Fallopian tube (tissue), 1 donor: Measurements from ENCODE around the gene OSBPL5.

DNA sequence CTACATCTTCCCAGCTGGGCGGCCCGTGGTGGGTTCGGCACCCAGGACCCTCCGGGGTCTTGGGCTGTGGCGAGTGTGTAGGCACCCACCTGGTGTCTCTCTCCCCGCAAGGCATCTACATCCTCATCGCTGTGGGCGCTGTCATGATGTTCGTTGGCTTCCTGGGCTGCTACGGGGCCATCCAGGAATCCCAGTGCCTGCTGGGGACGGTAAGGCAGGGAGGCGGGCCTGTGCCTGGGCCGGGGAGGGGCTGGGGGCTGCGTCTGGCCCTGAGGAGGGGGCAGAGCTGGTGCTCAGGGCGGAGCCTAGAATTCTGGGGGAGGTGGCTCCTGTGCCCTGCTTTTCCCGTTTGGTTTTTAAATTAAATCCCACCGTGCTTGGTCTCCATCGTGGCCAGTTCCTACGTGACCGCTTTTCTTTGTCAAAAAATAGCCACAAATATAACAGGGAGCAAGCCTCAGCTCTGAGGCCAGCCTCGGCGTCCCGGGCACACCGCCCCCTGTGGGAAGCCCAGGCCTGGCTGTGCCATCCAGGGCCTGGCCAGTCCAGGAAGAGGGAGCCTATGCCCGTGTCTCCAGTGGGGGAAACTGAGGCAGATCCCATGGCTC lies 6.5 kb upstream of the TSSC4 start:
- PRO-cap, result no peak

DNA sequence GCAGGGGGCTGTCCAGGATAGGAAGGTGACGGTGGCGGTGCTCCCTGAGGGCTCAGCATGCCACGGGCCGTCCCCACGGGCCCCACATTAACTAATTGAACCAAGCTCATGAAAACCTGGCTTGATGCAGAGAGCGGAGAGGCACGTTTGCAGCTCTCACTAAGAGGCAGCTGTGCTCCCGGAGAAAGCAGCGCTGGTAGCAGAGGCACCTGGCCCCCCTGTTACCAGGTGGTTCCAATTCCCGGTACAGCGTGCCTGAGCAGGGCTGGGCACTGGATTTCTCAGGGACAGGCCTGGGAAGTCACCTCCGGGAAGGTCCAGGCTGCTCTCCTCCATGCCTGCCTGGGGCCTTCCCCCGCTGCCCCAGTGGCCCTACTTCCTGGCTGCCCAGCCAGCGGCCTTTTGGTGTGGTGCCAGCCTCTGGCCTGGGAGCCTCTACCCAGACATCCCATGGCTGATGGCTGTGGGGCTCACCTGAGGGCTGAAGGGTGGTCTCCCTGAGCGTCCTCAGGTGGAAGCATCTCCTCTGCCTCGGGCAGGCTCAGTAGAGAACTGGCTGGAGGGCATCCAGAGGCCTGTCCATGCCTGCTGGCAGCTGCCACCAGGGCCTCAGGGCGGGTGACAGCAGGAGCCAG lies 1.3 kb downstream of the KCNQ1 start:
- PRO-cap, result no peak

DNA sequence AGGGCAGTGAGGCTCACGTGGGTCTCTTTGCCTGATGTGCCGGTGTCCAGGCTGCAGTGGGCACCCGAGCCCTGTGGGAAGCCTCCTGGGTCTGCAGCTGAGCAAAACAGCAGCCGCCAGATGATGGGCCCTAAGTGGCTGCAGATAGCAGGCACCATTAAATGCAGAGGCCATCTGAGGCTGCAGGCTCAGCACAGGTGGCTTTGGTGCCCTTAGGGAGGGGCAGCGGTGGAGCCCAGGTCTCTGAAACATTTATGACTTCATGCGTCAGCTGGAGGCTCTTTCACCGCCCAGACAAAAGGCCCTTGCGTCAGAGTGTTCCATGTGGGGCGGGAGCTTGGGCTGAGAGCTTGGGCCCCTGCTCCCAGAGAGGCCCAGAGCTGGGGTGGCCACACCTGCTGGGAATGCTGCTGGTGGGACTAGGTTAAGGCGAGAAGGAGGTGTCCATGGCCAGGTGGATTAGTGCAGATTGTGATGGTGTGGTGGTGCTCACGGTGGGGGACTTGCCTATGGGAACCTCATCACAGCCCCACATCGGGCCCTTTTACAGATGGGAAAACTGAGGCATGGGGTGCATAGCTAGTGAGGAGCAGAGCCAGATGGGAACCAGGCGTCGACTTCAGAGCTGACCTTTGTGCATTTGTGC lies 29.7 kb downstream of the KCNQ1 start:
- PRO-cap, result no peak

DNA sequence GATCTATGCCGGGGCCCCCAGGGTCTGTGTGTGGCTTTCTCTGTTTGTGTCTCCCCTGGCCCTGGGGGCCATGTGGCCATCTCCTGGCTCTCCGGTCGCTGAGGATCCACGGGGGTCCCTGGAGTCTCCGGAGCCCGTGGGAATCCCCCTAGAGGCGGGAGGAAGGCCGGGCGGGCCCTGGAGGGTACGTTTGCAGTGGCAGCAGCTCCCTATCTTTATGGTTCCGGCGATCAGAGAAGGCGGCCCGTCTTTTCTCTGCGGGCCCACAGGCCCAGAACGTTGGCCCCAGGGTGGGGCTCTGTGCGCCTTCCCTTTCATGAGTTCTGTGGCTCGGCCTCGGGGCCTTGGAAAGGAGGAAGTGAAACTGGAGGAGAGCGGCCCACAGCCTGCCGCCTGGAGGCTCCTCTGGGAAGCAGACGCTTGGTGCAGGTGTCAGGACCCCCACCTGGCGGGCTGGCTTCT lies 82.1 kb downstream of the KCNQ1 start:
- PRO-cap, result bidirectional peak, plus-strand start at position 342 of the sequence, minus-strand start at position 273 of the sequence

- PRO-cap, result no peak
Measured at GRCh38 chr11:2644735-2645296, 200.0 kb downstream of the KCNQ1 start.

GRCh38 chr11:2649038-2649559 lies 204.3 kb downstream of the KCNQ1 start:
- PRO-cap, result no peak

- PRO-cap, result no peak
Measured at GRCh38 chr11:2692398-2693178, 193.0 kb downstream of the CDKN1C start.

DNA sequence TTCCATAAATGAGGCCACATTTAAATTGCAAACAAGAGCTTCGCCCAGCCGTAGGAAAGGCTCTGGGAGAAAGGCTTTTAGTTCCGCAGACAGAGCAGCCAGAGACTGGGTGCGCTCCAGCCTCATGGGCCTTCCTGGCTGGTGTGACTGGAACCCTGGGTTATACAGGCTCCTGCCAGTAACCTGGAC lies 192.1 kb downstream of the CDKN1C start:
- PRO-cap, result no peak

DNA sequence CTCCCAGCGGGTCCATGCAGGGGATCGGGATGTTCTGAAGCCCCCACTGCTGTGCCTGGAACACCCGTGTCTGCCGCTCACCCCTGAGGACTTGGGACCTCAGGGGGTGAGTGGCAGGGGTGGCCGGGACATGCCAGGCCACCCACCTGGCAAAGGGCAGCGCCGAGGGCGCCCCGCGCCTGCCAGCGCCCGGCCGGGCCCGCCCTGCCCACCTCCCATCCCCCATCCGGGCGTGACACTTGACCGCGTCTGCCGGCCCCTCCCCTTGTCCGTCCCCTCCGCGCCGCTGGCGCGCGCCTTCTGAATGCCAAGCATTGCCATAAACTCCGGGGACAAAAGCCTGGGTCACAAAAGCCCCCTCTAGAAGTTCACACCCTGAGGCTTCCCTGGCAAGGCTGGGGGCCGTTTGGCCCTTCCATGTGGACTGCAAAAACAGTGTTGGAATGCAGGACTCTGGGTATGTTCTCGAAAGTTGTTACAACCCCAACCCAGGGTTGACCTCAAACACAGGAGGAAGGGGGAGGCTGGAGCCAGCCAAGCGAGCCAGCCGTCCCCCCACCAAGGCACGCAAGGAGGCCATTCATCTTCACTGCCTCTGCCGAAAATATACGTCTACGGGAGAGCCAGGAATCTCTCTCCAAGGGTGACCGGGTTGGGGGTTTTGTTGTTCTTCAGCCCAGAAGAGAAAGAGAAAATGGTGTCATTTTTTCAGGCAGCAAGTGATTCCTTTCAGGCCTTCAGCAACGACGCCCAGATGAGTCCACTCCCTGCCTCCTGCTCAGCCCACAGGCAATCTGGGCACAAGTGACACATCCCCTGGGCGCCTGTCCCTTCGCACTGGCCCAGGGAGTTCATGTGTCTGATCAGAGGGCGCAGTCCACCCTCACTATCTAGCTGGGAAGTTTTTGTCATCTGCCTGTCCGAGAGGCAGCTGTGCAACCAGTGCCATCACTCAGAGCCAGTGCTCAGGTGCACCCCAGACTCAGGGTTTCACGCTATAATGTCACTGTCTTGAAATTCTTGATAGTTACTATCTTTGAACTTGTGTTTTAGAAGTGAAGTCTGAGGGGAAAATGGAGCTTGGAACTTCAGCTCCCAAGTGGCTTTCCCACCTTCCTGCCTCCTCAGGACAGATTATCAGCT lies 184.6 kb downstream of the CDKN1C start:
- PRO-cap, result bidirectional peak, plus-strand start at position 314 of the sequence, minus-strand start at position 214 of the sequence

DNA sequence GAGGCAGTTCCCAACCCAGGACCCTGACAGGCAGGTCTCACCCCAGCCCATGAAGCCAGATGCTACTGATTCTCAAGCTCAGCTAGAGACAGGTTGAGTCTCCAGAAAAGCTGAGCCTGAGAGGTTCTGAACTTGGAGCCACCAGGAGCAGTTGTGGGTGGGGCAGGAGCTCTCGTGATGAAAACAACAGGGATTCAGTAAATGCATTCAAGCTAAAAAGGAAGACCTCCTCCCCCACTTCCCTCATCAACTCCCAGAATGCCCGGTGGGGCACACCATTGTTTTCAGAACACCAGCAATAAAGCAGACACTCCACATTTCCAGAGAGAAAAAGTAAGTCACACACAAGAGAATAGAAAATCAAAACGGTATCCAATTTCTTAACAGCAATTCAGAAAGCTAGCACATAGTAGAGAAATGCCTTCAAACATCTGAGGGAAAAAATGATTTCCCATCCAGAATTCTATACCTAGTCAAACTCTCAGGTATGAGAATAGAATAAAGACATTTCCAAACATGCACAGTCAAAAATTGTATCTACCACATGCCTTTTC lies 56.9 kb downstream of the CDKN1C start:
- PRO-cap, result no peak

DNA sequence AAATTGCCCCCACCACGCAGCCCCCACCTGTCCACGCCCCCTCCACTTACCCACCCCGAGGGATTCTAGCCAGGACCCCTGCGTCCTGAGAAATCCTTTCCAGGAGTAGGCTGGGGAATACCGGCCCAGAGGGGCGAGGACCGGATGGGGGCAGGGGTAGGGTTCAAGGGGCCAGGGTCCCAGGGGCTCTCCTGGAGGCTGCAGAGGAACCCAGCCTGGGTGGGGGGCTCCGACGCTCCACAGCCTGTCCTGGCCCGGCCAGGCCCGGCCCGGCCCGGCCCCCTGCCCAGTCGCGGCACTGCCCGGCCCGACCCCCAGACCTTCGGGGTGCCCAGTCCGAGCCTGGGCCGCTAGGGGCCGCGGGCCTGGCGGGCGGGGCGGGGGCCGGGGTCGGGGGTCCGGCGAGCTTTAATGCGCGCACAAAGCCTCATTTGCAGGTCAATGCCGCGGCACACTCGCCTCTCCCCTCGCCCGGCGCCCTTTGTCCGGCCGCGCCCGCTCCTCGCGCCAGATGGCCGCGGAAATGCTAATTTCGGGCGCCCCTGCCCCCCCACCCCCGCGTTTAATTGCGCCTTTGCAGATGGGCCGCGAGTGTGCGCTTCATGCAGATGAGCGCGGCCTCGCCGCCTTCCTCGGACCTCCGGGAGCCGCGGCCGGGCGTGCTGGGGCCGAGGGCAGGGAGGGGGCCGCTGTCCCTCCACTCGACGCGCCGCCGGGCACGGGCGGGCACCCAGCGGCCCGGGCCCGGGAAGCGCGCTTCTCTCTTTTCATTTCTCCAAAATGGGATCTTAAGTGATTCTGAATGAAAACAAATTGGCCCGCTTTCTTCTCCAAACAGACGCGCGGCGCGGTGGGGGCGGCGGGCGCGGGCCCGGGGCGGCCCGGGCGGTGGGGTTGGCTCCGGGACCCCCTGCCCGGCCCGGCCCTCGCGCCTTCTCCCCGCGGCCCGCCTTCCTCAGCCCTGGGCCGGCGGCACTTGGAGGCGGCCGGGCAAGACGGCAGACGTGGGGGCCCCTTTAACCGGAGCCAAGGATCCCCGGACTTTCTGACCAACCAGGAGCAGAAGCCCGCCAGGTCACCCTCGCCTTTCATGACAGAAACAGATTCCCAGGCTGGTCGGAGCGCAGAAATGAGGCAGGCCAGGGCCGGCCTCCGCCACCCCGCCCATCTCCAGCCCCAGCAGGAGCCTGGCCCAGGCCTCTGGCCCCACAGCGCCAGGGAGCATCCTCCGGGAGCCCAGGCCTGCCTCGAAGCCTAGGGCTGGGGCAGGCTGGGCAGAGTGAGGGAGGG lies 23.1 kb downstream of the CDKN1C start:
- PRO-cap, result no peak

- PRO-cap, result unidirectional peak, minus-strand start at chr11:2913862; unidirectional peak, minus-strand start at chr11:2913902
Measured at GRCh38 chr11:2913071-2914031, 11.3 kb downstream of the SLC22A18 start.

DNA sequence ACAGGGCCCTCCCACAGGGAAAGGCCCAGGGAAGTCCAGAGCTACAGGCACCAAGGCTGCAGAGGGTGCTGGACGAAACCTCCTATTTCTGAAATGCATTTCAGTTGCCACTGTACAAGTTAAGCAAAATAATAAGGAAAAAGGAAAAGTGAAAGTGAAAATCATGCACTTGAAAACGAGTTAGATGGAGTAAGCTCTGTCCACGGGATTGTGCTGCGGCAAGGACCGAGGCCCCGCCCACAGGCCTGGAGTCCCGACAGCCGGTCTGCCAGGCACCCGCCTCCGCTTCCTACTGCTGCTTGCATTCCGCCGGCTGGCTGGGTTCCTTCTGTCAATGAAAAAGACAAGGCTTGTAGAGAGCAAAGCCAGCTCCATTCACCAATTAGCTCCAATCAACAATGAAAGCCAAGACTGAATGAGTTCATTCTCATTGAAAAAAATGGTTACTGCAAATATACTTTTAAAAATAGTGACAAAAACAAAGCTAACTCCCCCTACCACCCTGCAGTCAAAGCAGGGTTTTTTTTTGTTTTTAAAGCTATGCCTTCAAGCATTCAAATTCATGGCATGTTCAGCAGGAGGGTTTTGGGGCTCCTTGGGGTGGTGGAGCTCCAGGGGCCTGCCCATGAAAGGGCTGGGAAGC lies 16.2 kb upstream of the PHLDA2 start:
- PRO-cap, result unidirectional peak, minus-strand start at position 336 of the sequence

GRCh38 chr11:3013840-3014603 lies 21.9 kb upstream of the NAP1L4 start:
- PRO-cap, result no peak

DNA sequence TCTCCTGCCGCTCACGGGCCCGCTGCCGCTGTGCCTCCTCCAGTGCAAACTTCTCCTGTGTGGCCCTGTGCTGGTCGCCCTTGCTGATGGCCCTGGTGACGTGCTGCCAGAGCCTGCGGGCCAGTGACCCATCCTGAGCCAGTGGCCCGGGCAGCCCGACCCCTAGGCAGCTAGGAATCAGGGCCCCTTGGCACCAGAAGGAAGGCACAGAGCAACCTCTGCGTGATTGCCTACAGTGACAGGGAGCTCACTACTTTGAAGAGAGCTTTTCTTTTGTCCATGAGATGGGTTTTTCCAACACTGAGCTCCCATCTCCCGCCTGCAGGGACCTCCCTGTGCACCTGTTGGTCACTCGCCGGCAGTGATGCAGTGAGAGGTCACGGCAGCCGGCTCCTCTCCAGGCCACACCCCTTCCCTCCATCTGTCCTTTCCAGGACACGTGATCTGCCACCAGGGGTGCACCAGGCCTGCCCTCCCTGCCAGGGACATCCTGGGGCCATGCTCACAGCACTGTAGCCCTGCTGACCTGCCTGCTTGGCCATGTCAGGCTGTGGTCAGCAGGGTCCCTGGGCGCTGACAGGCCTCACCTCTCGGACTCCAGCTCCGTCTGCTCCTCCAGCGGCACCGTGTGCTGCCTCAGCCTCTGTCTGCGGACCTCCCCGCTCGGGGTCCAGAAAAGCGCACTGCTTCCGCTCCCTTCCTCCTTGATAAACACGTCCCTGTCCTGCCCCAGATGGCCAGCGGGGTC lies 35.9 kb upstream of the CARS1 start:
- PRO-cap, result no peak

- PRO-cap, result no peak
Measured at GRCh38 chr11:3105817-3106554, 48.8 kb upstream of the CARS1 start.

GRCh38 chr11:3155601-3155993 lies 9.5 kb downstream of the OSBPL5 start:
- PRO-cap, result no peak

- PRO-cap, result bidirectional peak, plus-strand start at chr11:3156506, minus-strand start at chr11:3156398
Measured at GRCh38 chr11:3155994-3157161, 8.7 kb downstream of the OSBPL5 start.

GRCh38 chr11:3164586-3165750 lies at the start of gene OSBPL5:
OSBPL5 (minus strand) TSS chr11:3165310.
- PRO-cap, result unidirectional peak, minus-strand start at chr11:3165052; bidirectional peak, plus-strand start at chr11:3165399, minus-strand start at chr11:3165300

- PRO-cap, result unidirectional peak, plus-strand start at chr11:3169441; unidirectional peak, minus-strand start at chr11:3169740; bidirectional peak, plus-strand start at chr11:3169877, minus-strand start at chr11:3169740
Measured at GRCh38 chr11:3169003-3170116, 4.2 kb upstream of the OSBPL5 start.